Occipital lobe (tissue), 2 donors: ENCODE data around the genes SNPH and FKBP1A.

GRCh38 chr20:266651-267483 lies 9.3 kb downstream of the DEFB132 start:
- RAMPAGE, long total RNA, result no peak

DNA sequence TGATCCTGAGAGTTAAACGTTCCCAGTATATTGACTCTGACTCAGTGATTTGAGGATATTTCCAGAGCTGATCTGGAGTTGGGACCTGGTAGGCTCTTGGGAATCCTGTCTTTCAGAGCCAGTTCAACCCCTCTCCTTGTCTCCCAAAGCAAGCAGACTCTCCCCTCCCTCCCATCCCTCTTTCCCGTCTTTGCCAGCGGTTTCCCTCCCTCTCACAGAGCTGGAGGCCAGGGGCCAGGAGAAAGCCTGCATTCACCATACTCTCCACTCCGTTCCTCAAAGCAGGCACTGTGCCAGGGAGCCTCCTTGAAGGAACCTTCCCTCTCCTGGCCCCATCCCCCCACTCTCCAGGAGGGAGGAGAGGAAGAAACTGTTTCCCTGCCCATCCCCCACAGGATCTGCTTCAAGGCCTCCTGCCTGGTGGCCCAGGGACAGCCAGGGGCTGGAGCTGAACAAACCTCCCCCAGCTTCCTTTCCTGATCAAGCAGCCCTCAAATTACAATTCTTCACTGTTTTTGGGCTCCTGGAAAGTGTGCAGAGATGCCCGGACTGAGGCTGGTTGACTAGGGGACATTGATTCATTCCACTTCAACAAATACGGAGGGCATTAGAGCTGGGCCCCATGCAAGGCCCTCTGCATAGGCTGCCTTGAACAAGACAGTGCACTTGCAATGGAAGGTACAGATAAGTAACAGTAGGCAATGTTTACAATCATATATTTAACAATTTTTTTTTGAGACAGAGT lies 3.8 kb downstream of the ZCCHC3 start:
- RAMPAGE, long total RNA, result no peak

DNA sequence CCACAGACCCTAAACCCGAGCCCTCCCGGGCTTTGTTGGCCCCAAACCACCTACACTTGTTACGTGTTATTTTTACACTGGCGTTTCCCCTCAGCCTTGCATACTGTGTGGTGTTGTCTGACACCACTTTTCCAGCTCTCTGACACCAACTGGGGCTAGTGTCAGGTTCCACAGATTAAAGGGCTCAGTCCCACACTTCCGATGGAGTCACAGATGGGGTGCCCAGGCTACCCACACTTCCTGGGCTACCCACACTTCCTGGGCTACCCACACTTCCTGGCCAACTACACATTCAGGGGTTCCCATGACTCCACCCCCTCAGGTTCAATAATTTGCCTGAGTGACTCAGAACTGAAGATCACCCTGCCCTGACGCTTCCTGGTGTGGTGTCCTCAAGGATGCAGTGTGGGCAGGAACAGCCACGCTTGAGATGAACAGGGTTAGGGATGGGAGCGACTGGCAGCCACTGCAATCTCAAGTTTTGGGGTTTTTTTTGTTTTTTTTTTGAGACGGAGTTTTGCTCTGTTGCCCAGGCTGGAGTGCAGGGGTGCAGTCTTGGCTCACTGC lies 25.5 kb downstream of the RBCK1 start:
- RAMPAGE, long total RNA, result no peak

DNA sequence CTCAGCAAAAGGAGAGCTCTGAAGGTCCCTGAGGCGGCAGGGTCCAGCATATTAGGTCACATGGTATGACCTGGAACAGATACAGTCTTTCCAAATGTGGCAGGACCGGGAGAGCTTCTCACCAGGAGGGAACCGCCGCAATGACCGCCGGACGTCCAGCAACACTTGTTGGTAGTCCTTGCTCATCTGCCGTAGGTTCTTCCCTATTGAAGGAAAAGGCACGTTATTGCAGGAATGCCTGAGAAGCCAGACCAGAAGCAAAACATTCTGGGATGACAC lies 17.5 kb downstream of the TBC1D20 start:
- RAMPAGE, long total RNA, result no peak

DNA sequence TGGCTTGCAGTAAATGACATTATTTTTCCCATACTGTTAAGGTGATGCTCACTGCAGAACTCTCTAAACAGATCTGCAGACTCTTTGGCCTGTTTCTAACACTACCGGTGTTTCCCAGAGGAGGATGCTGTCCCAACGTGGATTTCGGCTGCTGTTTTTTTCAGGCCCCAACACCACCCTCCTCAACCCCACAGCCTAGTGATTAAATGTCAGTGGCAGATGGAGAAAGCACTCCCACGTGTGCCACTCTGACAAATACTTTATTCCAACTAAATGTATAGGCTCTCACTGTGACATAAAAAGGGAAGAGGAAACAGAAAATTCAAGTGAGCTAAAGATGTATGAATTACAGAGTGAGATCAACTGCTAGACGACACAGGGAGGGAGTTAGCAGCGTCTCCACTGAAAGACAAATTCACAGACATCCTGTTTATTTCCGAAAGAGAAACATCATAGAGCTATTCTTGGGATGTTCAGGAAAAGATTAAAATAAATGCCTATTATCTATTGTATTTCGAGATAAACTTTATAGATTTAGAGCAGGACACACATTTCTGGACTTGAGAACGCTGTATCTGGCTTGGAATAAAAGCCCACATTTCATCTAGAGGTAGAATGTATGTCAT lies 3.5 kb downstream of the TBC1D20 start:
- RAMPAGE, long total RNA, result no peak

DNA sequence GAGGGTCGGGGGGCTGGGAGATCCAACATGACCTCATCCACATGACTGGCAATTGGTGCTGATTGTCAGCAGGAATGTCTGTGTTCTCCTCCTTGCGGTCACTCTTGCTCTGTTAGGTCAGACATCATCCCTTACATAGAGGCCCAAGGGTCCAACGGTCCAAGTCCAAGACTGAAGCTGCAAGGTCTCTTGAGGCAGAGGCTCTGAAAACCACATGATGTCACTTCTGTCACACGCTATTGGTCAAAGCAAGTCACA lies 17.6 kb downstream of the SLC52A3 start:
- RAMPAGE, long total RNA, result no peak

- RAMPAGE, long total RNA, result no peak
Measured at GRCh38 chr20:775587-776325, 7.5 kb upstream of the SLC52A3 start.

DNA sequence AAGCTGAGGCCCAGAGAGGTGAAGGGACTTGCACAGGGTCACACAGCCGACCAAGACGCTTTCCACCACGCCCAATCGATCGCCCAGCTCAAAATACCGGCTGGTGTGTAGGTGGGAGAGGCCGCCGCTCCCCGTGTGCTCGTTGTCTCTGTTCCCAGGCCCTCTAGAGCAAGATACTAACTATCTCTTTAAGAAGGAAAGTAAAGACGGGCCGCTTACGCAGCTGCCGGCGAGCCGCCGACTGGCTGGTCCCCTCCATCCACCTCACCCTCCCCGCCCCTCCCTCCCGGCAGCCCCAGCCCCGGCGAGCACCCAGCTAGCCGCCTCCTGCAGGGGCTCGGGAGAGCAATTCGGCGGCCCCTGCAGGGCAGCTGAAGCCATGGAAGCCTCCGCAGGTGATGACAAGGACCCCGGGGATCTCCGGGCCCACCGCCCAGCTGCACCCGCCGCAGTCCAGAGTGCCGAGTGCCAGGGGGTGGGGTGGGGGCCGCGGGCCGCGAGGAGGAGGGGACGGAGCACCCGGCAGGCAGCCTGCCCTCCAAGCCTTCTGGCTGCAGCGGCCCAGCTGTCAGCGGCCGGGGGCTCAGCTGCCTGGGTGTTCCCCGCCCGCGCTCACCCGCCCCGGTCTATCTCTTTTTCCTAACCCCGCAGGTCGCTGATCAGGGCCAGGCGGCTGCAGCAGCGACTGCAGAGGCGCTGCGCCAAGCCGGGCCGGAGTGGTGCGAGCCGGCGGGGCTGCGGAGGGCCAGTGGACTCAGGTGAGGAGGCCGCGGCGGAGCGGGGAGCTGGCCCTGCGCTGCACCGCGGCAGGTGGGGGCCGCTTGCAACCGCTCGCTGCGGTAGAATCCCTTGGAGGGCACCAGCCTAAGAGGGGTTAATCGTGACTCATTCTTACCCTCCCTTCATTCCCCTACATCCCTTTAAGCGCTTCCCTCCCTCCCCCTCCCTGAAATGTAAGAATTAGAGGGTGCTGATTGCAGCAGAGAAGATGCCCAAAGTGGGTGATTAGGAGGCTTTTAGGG lies at the start of gene SNPH:
Gene SNPH, plus strand, starts transcription at position 292 of the 1,022 bp plus-strand sequence.
- RAMPAGE, long total RNA, result start-site peak on the plus strand centred at position 304 of the sequence, 74 bp wide, 225 and 72 reads in 2 replicates

DNA sequence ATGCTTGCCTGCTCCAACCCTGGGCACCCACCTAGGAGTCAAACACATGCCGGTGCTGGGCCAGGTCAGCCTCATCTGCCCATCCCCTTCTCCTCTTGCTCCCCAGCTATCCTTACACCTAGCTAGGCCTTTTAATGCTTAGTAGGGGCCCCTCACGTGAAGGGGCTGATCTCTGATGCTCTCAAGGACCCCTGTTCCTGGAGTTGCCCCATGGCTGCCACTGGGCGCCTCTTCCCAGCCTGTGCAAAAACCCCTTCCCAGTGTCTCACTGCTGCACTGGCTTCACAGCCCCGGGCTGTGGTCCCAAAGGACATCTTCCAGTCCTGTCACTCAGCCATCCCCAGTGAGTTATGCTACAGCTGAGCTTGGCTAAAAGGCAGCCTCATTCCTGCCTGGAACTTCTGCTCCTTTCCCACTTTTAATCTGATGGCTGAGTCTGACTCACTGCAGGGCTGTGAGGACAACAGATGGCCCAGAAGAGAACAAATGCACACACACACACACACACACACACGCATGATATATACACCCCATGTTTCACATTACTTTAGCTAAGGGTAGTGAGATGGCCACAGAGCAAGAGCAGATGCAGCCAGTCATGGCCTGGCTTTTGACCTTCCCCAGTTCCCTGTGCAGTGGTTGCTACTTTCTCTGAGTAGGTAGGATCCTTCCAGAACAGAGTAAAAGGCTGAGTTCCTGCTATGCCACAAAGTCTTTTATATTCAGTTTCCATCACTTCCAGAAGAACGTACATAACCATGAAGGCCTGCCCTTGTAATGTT lies 12.9 kb upstream of the SDCBP2 start:
- RAMPAGE, long total RNA, result no peak

GRCh38 chr20:1390952-1391557 lies 1.8 kb downstream of the FKBP1A start:
- RAMPAGE, long total RNA, result no peak

DNA sequence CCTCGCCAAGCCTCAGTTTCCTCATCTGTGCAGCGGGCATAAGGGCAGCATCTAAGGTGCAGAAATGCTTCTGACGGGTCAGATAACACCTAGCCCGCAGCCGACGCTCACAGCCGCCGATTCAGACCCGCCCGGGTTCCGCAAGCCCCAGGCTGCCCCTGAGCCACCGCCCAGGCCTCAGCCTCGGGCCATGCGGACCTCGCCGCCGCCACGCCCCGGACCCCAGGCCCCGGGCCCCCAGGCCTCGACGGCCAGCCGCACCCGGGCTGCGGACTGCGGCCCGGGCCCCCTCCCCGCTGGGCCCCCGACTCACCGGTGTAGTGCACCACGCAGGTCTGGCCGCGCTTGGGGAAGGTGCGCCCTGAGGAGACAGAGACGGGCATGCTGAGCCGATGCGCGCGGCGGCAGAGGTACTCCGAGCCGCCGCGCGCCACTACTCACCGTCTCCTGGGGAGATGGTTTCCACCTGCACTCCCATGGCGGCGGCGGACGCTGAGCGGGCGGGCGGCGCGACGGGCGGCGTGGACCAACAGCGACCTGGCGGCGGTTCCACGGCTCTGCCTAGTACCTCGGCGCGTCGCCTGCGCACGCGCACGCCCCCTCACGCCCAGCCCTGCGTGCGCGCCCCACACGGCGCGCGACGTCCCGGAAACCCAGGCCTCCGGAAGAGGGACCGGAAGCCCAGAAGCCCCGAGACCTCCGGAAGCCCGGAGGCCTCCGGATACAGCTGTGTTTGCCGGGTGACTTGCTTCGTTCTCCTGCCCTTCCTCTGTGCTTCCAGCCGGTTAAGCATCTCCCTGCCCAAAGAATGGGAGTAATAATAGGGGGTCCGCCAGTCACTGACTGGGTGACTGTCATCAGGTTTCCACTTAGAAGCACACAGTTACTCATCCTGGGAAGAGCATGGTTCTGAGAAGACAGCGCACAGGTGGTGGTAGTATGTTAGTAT lies at the start of gene FKBP1A:
Gene FKBP1A, minus strand, starts transcription at position 534 of the 949 bp plus-strand sequence.
- RAMPAGE, long total RNA, result start-site peak on the minus strand centred at position 539 of the sequence, 97 bp wide, 615 and 570 reads in 2 replicates

DNA sequence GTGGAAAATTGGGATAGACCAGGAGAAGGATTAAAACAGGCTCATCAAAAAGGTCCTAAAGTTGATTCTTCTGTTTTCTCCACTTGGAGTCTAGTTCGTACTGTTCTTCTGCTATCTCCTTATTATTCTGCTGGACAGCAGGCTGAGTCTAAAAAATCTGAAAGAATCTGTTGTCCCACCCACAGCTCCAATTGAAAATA lies 4.7 kb upstream of the FKBP1A start:
- RAMPAGE, long total RNA, result no peak

DNA sequence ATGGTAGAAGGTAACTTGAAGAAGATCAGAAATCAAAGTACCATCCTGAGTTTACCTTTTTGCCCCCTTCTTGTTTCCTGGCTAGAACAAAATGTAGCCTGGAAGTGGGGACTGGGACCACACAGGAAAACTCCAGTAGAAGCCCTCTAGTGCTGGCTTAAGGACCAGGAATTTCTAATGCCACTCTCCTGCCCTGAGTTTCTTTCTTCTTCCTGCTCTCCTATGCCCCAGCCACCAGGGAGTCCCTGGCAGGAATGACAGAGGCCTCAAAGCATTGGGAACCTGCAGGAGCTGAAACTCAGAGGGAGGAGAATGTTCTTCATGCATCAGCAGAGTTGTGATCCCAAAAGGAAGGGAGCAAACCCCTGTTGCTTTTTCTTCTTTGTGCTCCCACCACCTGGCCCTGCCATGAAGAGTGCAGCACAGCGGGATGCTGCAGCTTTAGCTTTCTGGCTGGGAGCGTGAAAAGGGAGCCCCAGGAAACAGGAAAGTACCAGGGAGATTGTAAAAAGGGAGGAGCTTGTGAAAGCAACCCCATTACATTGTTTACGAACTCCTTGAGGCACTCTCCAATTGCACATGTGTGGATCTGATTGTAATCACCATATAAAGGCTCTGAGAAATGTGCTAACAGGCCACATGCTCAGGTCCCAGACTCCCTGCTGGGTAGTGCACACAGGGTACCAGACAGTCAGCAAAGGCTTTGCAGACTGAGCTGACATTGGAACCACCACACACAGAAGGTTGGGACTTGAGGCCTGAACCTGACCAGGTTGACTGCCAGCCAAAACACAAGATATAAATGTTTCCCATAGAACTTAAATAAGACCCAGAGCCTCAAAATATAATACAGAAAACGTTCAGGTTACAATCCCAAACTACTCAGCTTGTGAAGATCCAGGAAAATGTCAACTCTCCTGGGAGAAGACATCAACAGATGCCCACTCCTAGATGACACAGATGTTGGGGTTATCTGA lies 34.8 kb upstream of the FKBP1A start:
- RAMPAGE, long total RNA, result no peak

- RAMPAGE, long total RNA, result no peak
Measured at GRCh38 chr20:1457938-1458430, 8.7 kb downstream of the NSFL1C start.

DNA sequence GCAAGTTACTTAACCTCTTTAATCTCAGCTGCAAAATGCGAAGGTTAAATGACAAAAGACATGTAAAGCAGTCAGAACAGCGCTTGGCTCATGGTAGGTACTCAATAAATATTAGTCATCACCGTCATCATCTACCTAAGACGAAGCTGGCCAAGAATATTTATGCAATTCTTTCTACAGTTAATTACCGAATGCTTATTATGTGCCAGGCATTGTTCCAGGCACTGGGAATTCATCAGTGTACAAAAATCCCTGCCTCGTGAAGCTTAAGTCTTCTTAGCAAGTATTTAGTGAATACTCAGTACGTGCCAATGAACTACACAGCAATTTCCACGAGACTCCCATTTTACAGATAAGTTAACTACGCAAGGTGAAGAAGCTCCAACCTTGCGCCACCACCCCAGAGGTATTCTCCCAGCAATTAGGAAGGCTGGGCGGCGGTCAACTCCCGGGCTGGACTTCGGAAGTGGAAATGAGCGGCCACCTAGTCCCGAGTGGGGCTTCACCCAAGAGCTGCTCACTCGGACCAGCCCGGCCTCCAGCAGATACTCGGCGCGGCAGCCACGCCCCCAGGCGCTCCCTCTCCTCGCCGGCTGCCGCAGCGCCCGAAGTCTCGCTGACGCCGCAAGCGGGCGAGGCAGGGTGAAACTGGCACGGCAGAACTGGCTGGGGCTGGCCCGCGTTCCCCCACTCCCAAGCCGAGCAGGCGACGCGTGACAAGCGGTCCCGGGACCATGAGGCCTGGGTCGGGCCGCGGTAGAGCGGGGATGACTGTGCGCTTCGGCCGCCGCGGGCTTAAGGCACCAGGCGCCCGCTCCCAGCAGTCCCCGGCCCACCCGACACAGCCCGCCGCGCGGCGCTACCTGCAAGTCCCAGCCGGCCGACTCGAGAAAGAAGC lies 543 bp downstream of the NSFL1C start:
- RAMPAGE, long total RNA, result no peak

GRCh38 chr20:1478392-1478950 lies 11.8 kb upstream of the NSFL1C start:
- RAMPAGE, long total RNA, result no peak

DNA sequence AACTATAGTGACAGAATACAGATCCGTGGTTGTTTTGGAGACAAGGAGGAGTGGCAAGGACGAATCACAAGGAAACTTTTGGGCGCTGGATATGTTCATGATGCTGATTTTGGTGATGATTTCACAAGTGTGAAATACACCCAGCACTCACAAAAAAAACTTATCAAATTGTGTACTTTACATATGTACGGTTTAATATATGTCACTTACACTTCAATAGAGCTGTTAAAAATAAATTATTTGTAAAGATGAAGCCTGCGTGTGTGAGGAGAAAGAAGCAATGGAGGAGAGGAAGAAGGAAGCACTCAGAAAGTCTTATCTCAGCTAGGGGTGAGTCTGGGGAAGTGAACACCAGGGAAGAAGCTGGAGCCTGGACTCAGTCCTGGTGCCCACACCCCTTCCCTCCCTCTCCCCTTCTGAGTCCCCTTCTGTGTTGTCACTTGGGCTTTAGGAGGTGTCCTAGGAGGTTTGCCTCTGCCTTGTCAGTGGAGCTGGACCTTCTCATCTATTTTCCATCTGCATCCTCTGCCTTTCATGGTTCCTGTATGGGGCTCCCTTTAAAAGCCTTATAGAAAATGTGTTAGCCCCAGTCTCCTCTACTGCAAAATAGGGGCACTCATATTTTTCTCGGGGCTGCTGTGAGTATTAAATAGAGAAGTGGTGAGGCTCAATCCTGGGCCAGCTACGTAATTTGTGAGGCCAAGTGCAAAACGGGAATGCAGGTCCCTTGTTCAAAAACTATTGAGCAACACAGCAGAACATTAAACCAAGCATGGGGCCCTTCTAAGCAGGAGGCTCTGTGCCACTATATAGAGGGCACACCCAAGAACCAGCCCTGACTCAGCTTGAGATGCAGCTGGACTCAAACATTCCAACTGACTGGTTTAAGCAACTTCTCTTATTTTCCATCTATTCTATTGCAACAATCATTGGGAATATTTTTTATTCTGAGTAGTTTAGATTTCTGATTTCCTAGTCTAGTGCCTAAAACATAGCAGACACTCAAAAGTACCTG lies 1.8 kb downstream of the SIRPB2 start:
- RAMPAGE, long total RNA, result no peak

- RAMPAGE, long total RNA, result no peak
Measured at GRCh38 chr20:1672242-1672885, 14.8 kb upstream of the SIRPG start.

GRCh38 chr20:1896160-1896683 lies 1.0 kb downstream of the SIRPA start:
- RAMPAGE, long total RNA, result no peak

- RAMPAGE, long total RNA, result no peak
Measured at GRCh38 chr20:2103809-2104113, 2.1 kb downstream of the STK35 start.